Amniotic epithelial cell (primary cell): ENCODE measurements around a stretch of chr7.

GRCh38 chr7:156527451-156527940 lies 113.1 kb upstream of the RNF32 start:
- RRBS, result no CpG with 5 or more reads among the region's 4 CpGs

GRCh38 chr7:157013921-157014335 lies 3.5 kb upstream of the MNX1 start:
- RRBS, result no CpG with 5 or more reads among the region's 2 CpGs

GRCh38 chr7:157158071-157158738 lies 19.5 kb downstream of the UBE3C start:
- RRBS, result no CpG with 5 or more reads among the region's 5 CpGs

DNA sequence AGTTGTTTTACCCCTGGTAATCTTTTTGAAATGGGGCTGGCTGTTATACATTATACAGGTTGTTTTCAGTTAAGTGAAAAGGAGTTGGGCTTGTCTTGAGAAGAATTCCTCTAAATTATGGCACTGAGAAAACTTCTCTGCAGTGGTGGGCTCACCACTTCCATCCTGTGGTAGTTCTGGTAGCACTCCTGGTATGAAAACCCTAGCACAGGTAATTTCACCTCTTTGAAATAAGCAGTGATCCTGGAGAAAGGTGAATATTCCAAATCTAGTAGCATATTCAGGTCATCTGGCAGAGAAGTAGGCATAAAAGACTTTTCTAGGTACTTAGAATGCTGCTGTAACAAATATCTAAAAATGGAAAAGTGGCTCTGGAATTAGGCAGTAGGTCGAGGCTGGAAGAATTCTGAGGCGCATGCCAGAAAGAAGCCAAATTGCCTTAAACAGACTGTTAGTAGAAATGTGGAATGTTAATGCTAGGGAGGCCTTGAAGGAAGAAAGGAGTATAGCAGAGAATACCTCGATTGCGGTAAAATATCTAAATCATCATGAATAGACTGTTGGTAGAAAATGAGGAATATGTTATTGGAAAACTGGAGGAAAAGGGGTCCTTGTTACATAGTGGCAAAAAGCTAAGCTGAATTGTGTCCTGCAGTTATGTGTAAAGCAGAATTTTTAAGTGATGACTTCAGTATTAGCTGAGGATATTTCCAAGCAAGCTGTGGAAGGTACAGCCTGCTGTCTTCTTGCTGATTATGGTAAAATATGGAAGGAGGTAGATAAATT lies 55.6 kb downstream of the UBE3C start:
- RRBS, result no CpG with 5 or more reads among the region's 4 CpGs

DNA sequence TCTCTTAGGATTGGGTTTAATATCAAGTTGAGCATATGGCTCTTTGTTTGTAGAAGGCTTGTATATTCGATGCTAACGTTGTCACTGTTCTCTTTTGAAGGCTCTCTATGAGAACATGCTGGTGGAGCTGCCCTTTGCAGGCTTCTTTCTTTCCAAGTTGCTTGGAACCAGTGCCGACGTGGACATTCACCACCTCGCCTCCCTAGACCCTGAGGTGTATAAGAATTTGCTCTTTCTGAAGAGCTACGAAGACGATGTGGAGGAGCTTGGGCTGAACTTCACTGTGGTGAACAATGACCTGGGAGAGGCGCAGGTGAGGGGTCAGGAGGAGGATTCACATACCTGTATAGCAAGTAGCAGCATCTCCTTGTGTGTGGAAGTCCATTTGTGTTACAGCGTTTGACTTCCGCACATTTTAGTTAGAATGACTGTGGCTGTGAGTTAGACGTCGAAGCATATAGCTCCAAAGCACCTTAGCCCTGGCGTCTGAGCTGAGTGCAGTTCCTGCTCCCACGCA lies 88.5 kb upstream of the DNAJB6 start:
- RRBS, result no CpG with 5 or more reads among the region's 14 CpGs

GRCh38 chr7:157268436-157269082 lies 68.2 kb upstream of the DNAJB6 start:
- RRBS, result no CpG with 5 or more reads among the region's 14 CpGs

DNA sequence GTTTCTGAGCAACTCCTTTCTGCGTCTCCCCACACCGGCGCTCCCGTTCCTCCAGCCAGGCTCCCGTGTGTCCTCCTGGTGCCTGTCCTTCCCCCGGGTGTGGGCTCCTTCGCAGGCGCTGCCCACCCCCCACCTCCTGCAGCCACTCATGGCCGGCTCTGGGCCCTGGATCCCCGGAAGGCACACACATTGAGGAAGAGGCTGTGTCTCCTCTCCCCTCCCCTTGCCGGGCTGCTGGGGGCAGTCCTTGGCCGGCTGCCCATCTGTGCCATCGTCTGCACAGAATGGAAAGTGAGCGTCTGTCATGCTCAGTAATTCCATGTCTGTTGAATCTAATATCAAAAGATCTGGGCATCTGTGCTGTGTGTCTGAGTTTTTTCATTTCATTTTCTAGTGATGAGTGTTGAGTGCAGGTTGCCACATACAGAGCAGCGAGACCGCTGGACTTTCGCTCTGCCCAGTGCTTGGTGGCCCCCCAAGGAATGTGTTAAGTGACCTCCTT lies 59.6 kb upstream of the DNAJB6 start:
- RRBS, result 45% methylated on average over 9 of the region's 17 CpGs

DNA sequence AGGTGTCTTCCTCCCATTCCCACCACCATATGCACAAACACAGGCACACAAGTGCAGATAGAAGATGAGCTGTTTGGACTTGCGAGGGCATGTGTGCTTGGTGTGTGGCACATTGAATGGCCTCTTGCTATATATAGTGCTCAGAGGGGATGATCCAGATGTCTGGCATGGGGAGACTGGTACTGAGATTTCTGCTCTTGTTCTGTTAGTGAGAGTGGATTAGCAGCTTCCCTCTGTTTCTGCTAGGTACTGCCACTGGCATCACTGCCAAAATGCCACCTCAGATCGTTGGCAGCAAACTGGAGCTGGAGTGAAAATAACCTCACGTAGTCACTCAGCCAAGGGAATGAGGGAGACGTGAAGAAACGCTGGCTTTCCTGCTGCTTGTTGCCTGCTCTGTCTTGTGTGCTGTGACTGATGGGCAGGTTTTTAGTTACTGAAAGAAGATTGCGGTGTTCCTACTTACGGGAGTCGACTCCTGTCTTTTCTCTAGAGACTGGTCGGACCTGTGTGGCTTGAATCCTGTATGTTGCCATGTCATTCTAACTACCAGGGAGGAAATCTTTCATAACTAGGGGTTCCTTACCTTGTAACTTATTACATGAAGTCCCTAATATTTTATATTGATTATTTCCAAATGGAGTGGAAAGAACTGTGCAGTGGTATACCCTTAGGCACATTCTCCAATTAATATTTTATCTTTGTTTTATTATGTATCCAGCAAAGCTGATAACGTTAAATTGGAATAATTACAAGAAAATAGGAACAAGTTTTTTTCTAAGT lies 19.4 kb downstream of the DNAJB6 start:
- RRBS, result no CpG with 5 or more reads among the region's 10 CpGs

GRCh38 chr7:157365109-157365790 lies 28.4 kb downstream of the DNAJB6 start:
- RRBS, result no CpG with 5 or more reads among the region's 12 CpGs

DNA sequence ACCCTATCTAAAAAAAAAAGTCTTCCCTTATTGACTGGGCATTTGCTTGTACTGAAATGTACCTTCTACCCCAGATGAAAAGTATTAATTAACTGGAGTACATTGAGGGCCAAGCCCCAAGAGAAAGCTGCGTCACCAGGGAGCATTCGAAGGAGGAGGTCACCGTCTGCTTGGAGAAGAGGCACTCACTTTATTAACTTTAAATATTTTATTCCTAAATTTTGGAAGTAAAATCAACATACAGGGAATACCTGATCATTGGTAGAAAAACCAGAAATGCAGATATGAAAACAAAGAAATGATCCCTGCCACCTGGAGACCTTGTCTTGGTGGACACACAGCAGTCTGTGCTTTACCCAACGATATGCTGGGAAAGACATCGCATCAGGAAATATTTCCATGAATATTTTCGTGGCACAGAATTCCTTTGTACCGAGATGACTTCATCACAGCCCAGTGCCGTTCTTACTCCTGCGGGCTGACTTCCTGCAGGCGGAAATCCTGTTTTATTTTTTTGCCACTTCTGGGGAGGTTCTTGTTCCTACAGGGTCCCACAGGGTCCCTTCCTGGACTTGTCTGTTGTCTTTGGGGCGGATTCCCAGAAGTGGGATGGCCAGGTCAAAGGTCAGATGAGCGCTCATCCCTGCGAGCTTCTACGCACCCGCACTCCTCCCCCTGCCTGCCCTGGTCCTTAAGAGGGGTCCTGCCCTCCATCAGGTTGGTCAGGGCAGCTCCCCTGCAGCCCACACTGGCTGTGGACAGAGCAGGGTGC lies 86.4 kb downstream of the DNAJB6 start:
- RRBS, result no CpG with 5 or more reads among the region's 15 CpGs

- RRBS, result 22% methylated on average over 52 of the region's 117 CpGs
Observed at GRCh38 chr7:157612523-157613805, 276.2 kb downstream of the DNAJB6 start.

DNA sequence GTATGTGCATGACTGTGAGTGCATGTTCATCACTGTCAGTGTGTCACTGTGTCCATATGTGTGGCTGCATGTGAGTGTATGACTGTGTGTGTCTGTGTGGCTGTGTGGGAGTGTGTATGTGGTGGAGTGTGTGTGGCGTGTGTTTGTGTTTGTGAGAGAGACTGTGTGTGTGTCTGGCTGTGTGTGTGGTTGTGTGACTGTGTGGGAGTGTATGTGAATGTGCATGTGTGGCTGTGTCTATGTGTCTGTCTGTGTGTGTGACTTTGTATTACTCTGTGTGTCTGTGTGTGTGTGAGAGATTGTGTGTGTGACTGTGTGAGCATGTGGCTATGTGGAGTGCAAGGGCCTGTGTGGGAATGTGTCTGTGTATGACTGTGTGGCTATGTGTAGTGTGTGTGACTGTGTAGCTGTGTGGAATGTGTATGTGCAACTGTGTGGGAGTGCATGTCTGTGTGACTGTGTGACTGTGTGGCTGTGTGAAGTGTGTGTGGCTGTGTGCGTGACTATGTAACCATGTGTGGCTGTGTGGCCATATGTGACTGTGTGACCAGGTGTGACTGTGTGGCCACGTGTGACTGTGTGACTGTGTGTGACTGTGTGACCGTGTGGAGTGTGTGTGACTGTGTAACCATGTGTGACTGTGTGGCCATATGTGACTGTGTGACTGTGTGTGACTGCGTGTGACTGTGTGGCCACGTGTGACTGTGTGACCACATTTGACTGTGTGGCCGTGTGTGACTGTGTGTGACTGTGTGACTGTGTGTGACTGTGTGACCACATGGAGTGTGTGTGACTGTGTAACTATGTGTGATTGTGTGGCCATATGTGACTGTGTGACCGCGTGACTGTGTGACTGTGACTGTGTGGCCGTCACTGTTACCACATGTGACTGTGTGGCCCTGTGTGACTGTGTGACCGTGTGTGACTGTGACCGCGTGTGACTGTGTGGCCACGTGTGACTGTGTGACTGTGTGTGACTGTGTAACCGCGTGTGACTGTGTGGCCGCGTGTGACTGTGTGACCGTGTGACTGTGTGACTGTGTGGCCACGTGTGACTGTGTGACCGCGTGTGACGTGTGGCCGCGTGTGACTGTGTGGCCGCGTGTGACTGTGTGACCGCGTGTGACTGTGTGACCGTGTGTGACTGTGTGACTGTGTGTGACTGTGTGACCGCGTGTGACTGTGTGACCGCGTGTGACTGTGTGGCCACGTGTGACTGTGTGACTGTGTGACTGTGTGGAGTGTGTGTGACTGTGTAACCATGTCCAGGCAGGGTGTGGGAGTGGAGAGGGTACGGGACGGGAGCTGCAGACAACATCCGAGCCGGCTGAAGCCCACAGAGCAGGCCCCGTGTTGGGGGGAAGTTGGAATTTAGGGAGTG lies 503.0 kb downstream of the DNAJB6 start:
- RRBS, result no CpG with 5 or more reads among the region's 40 CpGs

GRCh38 chr7:158093334-158093669 lies 494.3 kb downstream of the PTPRN2 start:
- RRBS, result no CpG with 5 or more reads among the region's 9 CpGs

DNA sequence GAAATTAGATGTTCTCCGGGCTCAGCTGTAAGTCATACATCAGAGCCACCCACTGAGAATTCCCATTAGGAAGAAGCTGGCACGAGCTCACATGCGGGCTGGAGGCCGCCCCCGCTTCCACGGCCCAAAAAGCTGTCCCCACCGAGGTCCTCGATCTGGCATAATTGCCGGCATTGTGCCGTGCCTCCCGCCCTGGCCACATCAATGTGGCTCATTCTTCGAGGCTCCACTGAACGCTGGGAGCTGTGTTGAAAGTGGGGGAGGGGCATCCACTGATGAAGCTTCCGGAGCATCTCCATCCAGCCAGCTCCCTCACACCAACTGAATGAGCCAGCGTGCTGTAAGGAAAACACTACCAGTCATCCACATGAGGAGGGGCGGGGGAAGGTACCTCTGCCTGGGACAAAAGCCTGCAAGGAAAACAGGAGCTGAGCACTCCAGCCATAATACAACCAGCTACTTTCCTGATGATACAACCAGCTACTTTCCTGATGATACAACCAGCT lies 173.1 kb downstream of the PTPRN2 start:
- RRBS, result 100% methylated on average over 3 of the region's 16 CpGs

- RRBS, result no CpG with 5 or more reads among the region's 5 CpGs
Observed at GRCh38 chr7:158581704-158582208, 5.9 kb downstream of the PTPRN2 start.

- RRBS, result no CpG with 5 or more reads among the region's 4 CpGs
Observed at GRCh38 chr7:158631842-158632221, 44.2 kb upstream of the PTPRN2 start.

- RRBS, result no CpG with 5 or more reads among the region's 10 CpGs
Observed at GRCh38 chr7:158783469-158783953, 45.8 kb downstream of the ESYT2 start.

DNA sequence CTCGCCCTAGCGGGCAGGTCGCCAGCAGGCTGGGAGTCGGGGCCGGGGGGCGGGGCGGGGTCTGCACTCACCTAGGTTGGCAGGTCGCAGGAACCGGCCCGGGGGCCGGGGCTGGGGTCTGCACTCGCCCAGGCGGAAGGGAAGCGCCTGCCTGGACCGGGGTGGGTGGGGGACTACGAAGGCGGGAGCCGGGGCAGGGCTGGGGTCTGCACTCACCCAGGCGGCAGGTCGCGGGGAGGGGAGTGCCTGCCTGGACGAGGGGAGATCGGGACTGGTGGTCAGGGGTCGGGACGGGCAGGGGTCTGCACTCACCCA lies 575 bp downstream of the ESYT2 start:
- RRBS, result 2% methylated on average over 14 of the region's 25 CpGs

DNA sequence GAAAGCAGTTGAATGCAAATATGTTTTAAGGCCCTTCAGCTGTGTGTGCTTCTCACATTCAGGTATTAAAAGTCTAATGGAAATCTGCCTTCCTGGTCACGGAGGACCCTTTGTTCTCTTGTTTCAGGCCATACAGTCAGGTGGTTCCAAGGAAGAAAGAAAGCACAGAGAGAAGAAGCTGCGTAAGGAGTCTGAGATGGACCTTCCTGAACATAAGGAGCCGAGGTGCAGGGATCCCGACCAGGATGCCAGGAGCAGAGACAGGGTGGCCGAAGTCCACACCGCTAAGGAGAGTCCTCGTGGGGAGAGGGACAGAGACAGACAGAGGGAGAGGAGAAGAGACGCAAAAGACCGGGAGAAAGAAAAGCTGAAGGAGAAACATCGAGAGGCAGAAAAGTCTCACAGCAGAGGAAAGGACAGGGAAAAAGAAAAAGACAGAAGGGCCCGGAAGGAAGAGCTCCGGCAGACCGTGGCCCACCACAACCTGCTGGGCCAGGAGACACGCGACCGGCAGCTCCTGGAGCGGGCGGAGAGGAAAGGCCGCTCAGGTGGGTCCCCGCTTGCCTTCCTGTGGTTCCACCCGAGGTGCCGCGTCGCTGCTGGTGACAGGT lies 14.8 kb downstream of the DYNC2I1 start:
- RRBS, result 97% methylated on average over 7 of the region's 24 CpGs

DNA sequence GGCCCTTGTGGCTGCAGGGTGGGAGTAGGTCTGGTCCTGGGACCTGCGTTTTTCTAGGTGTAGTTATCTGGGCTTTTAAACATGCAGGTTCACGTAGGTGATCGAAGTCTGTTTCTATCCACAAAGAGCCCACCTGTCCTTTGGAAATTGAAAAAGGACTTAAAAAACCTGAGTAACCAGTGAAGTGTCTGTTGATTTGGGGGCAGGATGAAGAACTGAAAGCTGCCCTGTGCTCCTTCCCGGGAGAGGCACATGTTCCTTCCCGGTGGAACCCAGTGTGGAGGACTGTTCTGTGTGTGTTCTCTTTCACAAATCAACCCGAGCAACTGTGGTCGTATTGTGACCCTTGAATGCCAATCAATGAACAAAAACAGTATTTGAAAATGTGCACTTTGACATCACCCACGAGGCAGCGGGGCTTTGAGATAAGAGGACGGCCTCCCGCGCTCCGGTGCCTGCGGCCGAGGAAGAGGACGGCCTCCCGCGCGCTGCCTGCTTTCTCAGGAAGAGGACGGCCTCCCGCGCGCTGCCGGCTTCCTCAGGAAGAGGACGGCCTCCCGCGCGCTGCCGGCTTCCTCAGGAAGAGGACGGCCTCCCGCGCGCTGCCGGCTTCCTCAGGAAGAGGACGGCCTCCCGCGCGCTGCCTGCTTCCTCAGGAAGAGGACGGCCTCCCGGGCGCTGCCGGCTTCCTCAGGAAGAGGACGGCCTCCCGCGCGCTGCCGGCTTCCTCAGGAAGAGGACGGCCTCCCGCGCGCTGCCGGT lies 139.0 kb downstream of the VIPR2 start:
- RRBS, result 96% methylated on average over 8 of the region's 52 CpGs